ENCODE results near the genes MUC21, PSORS1C1 and TCF19.

- PRO-cap, result no peak
Measured at GRCh38 chr6:30325643-30326292, 959 bp upstream of the TRIM39 start.

DNA sequence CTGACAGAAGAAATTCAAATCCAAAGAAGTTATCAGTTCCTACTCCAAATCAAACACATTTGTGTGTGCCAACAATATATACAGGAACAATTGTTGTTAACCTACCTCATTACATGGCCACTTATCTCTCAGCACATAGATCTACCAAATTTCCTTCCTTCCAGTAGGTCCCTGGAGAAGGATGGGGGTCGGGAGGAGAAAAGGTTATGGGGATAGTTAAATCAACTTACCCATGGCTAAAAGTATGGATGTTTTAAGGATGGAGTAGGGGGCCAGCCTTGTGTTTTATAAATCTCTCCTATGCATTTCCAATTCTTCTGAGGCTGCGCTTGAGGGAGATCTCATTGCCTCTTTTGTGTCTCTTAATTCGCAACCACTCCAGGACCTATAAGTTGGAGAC is 1.1 kb downstream of the TRIM39 start:
- PRO-cap, result no peak

GRCh38 chr6:30521070-30521658 is 31.9 kb downstream of the HLA-E start:
- PRO-cap, result no peak

GRCh38 chr6:30527653-30528488 is 28.4 kb downstream of the GNL1 start:
- PRO-cap, result bidirectional peak, plus-strand start at chr6:30528307, minus-strand start at chr6:30528091

DNA sequence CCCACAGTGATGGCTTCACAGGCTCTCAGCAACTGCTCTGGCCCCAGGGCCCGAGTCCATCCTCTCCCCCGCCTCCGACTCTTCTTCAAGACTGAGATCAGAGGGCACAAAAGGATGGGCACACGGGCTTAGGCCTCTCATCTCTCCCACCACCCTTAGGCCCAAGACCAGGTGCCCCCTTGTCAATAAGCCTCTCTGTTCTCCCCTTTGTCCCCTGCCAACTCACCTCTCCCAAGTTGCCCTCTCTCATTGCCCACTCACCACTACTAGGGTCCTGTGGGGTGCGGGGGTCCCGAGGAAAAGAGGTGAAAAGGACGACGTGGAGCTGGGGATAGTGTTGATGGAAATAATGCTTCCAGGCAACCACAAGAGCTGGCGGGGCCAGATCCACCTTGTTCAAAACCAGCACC is 3.2 kb downstream of the GNL1 start:
- PRO-cap, result no peak

- PRO-cap, result no peak
Measured at GRCh38 chr6:30614274-30614466, 2.9 kb downstream of the PPP1R10 start.

DNA sequence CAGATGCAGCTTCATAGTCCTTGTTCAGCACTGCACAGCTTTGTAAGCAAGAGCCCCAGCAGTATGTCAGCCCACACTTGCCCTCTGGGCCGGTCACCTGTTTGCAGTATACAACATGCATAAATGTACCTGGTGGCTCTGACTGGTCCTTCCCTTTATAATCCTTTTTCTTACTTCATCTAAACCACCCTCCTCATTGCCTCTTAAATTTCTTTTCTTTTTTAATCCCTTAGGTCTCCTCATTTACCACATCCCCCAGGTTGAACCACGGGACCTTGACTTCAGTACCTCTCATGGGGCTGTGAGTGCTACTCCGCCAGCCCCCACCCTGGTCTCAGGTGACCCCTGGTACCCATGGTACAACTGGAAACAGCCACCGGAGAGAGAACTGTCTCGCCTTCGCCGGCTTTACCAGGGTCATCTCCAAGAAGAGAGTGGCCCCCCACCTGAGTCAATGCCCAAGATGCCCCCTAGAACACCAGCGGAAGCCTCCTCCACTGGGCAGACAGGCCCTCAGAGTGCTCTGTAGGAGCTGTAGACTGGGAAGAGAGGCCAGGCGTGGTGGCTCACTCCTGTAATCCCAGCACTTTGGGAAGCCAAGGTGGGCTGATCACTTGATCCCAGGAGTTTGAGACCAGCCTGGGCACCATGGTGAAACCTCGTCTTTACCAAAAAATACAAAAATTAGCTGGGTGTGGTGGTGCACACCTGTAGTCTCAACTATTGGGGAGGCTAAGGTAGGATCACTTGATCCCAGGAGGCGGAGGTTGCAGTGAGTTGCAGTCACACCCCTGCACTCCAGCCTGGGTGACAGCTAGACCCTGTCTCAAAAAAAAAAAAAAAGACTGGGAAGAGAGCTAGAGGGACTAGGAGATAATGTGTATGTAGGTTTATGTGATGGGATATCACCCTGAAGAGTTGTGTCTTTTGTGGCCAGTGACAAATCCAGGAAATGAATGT is 1.1 kb upstream of the ATAT1 start:
- PRO-cap, result no peak

- PRO-cap, result no peak
Measured at GRCh38 chr6:30652712-30653888, 6.2 kb downstream of the C6orf136 start.

GRCh38 chr6:30687727-30688404 is 1.4 kb upstream of the PPP1R18 start:
- PRO-cap, result no peak

DNA sequence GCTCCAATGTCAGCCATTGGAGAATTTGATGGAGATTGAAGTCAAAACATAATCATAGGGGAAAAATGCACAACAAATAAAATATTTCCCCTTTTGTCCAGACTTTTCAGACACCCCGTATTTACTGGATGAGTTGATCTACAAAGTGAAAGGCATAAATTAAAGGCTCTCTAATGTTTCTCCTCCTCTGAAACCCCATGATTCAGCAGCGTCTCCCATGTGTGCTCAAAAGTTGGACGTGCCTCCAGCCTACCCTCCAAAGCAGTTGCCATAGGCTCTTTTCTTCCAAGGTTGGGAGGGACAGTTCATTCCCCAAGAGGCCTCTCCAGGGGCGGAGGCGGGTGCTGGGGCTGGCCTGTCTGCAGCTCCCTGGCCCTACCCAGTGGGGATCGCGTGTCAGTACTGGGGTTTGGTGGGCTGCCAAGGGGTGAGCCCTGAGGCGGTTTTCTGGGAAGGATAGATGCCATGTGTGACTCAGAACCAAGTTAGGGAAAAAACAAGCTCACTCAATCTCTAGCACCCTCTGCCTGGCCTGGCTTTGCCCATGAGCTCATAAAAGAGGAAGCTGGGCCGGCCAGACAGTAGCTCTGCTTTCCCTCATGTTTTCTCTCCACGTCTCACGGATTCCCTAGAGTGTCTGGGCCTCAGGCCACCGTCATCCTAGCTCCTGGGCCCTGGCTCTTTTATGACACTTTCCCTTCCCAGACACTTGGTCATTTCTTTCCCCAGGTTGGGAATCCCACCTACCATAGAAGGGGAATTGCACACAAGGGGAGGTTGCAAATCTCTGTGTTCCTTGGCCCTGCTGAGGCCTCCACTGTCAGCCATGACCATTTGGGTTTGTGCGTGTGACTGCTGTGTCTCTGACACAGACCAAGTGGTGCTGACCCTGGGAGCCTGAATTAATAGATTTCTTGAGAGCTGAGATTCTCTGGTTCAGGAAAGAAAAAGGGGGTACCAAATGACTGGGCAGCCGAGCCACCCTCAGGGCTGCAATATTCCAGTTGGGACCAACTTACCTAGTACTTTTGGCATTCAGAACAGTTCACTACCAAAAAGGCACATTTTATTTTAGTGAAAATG is 8.1 kb upstream of the IER3 start:
- PRO-cap, result no peak

GRCh38 chr6:30952960-30953418 is 12.2 kb downstream of the MUCL3 start:
- PRO-cap, result no peak

DNA sequence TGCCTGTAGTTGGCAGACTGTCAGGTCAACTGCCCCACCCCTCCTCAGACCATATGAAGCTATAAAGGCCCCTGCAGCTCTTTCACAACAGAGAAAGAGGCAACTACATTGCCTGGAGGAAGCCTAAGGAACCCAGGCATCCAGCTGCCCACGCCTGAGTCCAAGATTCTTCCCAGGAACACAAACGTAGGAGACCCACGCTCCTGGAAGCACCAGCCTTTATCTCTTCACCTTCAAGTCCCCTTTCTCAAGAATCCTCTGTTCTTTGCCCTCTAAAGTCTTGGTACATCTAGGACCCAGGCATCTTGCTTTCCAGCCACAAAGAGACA is at the start of gene MUC21:
Gene MUC21, plus strand, starts transcription at position 90 of the 329 bp plus-strand sequence.
- PRO-cap, result no peak

DNA sequence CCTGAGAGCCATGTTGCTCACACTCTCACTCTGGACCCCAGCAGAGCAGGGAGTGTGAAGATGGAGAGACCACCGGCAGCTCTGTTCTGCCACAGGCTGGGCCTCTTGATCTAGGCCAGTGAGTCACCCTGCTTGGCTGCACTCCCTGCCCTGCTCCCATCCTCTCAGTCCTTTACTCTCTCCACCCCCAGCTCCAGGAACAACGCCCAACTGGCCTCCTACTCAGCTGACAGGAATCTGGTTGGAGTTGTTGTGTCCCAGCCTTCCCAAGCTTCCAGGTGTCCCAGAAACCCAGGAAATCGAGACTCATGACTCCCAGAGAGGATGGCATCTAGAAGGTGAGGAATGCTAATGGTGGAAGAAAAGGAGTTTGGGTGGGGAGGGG is at the start of gene PSORS1C1:
Gene PSORS1C1, plus strand, starts transcription at position 247 of the 385 bp plus-strand sequence.
- PRO-cap, result no peak

DNA sequence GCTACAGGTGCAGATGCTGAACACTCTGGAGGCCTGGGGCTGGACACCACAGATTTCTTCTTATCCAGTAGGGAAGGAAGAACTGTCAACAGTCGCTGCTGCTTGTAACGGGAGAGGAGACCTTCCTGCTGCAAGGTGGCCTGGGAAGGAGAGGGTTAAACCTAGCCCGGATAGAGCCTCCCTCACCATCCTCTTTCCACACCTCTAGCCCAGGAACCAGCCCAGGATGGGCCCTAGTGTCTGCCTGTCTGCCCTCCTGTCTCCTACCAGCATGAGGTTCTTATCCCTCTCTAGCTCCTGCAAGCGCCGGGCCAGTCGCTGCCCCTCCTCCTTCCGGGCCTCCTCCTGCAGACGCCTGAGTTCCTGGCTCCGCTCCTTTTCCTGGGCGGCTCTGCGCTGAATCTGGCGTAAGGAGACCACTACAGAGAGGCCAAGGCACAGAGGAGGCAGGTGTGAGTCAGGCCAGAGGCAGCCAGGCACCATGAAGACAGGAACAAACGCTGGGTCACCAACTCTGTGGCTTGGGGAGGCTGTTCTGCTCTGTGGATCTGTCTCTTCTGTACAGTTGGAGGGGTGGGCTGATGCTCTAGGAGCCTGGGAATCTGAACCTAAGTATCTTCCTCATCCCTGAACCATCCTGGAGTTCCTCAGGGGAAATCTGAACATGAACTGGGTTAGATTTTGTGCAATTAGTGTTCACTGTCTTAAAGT is 4.3 kb upstream of the PSORS1C2 start:
- PRO-cap, result no peak

DNA sequence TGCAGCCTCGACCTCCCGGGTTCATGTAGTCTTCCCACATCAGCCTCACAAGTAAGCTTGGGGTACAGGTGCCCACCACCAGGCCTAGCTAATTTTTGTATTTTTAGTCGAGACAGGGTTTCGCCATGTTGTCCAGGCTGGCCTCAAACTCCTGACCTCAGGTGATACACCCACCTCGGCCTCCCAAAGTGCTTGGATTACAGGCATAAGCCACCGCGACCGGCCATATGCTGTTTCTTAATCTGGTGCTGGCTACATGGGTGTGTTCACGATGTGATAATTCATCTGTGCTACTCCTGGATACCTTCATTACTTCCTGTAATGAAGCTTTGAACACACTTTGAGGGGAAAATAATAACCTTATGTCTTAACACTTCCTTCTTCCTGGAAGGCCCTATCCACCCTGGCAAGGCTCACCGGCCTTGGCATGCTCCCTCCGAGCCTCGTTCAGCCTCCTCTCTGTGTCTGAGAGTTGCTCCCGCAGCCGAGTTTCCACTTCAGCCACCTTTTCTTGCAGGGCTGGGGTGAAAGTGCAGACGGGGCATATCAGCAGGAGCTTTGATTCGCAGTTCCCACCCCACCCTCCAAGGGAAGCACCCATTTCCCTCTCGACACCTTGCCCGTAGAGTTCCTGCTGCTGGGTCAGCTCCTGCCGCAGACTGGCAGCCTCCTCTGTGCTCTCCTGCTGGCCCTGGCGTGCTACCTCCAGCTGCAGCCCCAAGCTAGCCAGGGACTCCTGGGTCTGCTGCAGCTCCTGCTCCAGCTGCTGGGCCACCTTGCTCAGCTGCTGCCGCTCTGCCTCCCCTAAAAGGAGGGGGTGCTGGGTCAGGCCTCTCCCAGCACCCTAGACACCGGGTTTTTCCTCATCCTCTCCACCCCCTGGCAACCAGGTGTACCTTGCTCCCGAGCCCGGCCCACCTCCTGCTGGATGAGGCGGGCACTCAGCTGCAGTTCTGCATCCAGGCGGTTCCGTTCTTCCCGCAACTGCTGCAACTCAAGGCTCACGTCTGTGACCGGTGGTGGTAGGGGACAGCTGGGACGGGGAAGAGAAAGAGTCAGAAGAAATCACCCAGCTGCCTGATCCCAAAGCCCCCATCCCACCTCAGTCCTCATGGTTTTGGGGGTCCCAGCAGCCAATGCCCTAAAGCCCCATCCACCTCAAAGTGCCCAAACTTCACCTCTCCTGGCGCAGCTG is 5.8 kb upstream of the PSORS1C2 start:
- PRO-cap, result no peak

GRCh38 chr6:31157905-31158953 is at the start of gene TCF19:
Gene TCF19 (plus strand): TSS chr6:31158589.
- PRO-cap, result bidirectional peak, plus-strand start at chr6:31158628, minus-strand start at chr6:31158184

GRCh38 chr6:31215989-31216874 is 45.8 kb upstream of the POU5F1 start:
- PRO-cap, result no peak

GRCh38 chr6:31266932-31267565 is 4.8 kb downstream of the HLA-C start:
- PRO-cap, result no peak

DNA sequence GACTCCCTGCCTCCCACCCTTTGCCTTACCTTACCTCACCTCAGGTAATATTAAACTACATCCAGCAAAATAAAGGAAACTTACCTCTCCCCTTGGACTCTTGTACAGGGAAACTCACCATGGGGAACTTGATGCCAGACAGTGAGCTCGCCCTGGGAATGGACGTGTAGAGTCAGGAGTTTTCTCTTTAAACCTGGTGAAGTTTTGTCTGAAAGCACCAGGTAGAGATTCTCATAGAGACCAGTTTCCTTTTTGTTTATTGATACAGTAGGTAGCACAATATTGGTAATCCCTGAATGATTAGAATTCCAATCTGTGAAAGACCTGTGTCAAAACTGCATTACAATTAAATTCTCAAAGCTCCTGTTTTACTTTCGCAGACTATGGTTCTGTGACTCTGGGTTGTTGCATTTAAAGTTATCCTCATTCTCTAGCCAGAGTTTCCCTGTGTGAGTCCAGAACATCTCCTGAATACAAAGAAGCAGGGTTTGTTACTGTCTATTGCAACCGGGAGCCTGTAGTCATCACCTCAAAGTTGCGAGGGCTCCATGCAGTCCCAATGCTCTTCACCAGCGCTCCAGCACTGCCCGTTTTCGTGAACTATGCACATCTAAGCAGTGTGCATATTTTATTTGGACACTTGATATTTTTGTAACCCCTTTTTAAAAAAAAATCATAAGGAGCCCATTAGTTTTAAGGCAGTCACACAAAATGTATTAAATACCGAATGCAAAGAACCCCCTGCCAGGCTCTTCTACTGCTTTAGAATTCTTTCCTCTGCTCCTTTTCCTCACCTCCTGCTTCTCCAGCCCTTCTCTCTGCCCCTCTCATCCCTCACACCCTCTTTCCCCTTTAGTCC is 836 bp upstream of the HLA-C start:
- PRO-cap, result no peak

GRCh38 chr6:31351641-31352181 is 5.3 kb downstream of the HLA-B start:
- PRO-cap, result no peak

Measured in left lobe of liver (tissue), 1 donor.